Metanephros (tissue), 2 donors: ENCODE measurements around a stretch of chr17.

DNA sequence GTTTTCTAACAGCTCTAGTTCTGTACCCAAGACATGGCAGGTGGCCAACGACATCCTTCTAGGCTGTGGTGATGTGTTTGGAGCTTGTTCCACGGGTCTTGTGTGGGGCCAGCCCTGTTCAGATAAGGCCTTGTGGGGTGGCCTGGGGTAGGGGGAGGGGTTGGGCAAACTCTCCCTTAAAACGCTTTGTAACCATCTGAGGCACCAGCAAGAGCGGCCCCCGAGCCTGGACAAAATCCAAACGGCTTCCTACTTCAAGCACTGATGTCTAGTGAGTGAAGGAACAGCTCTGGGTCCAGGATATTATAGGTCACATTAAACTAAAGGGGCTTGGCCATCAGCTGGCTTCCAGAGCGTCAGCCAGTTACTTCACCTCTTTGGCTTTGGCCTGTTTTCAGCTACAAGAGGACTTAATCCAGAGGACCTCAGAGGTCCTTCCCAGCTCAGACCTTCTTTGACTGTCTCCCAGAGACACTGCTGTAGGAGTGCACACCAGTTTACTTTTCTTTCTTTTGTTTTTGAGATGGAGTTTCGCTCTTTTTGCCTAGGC lies 11.9 kb downstream of the SERPINF1 start:
- RAMPAGE, long total RNA, result no peak

DNA sequence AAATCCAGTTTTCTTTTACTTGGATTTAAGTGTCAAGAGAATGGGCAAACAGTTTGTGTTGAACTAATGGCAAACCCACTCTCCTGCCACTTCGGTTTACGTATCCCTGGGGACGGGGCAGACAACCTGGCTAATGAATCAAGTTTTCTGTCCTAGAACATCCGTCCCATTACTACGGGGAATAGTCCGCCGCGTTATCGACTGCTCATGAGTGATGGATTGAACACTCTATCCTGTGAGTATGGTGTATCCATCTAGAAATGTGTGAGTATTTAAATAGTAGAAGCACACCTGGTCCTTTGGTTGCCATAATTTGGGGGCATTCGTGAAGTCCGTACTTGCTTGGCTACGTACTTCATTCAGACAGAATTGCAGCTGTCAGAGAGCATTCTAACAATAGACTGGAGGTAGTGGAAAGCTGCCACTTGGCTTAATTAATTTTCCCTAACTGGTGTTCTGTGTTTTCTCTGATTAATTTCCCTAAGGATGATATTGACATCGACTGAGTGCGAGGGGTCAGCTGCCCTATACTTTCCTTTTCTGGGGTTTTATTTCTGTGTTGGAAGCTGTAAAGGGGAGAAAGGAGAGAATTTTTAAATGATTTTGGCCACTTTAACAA lies 14.1 kb downstream of the RPA1 start:
- RAMPAGE, long total RNA, result no peak

DNA sequence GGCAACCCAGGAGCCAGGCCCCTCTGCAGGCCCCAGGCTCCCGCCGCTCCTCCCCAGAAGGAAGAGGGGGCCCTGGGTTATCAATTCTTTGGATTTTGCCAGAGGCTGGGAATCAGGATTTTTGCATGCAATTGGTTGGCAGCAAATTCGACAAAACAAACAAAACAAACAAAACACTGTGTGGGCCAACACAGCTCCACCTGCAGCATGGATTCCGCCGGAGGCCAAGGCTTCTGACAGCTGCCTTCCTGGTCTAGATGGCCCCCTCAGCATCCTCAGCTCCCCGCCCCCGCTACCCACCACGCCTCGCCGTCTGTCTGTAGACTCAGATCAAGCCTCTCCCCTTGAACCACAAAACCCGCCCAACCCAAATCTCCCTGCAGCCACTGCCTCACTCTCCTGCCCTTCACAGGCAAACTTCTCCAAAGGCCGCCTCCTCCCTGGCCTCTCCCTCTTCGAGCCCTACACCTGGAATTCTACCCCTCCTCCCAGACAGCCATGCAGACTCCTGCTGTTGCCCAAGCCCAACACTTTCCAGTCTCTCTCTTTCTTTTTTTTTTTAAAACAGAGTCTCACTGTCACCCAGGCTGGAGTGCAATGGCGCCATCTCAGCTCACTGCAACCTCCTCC lies 57.9 kb downstream of the RTN4RL1 start:
- RAMPAGE, long total RNA, result no peak

GRCh38 chr17:2004365-2004909 lies 20.7 kb downstream of the RTN4RL1 start:
- RAMPAGE, long total RNA, result no peak

- RAMPAGE, long total RNA, result no peak
Measured at GRCh38 chr17:2067465-2067830, 12.5 kb downstream of the HIC1 start.

- RAMPAGE, long total RNA, result no peak
Measured at GRCh38 chr17:2084906-2086193, 30.4 kb downstream of the HIC1 start.

- RAMPAGE, long total RNA, result no peak
Measured at GRCh38 chr17:2127635-2128282, 72.9 kb downstream of the HIC1 start.

DNA sequence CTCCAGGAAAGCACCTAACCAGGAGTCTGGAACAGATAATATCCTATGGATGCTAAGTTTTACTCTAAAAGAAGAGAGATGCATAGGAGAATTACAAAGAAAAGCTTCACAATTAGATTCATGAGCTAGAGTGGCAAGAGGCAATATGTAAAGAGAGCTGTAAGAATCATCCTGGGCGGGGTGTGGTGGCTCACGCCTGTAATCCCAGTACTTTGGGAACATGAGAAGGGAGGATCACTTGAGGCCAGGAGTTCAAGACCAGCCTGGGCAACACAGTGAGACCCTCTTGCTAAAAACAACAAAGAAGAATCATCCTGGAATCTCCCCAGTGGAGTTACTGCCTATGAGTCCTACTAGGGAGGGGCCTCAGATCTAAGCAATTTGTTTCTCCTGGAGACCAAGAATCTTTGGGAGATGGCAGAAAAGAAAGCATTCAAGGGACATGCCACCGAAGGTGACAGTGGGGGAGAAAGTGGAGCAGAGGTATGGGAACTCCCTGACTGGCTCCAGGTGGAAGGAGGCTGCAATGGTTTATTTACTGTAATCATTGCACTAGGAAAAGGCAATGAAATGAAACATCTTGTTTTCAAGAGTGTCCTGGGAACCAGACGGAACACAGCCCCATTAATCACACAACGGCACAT lies 119.2 kb downstream of the HIC1 start:
- RAMPAGE, long total RNA, result no peak

- RAMPAGE, long total RNA, result no peak
Measured at GRCh38 chr17:2178717-2179410, 124.0 kb downstream of the HIC1 start.

DNA sequence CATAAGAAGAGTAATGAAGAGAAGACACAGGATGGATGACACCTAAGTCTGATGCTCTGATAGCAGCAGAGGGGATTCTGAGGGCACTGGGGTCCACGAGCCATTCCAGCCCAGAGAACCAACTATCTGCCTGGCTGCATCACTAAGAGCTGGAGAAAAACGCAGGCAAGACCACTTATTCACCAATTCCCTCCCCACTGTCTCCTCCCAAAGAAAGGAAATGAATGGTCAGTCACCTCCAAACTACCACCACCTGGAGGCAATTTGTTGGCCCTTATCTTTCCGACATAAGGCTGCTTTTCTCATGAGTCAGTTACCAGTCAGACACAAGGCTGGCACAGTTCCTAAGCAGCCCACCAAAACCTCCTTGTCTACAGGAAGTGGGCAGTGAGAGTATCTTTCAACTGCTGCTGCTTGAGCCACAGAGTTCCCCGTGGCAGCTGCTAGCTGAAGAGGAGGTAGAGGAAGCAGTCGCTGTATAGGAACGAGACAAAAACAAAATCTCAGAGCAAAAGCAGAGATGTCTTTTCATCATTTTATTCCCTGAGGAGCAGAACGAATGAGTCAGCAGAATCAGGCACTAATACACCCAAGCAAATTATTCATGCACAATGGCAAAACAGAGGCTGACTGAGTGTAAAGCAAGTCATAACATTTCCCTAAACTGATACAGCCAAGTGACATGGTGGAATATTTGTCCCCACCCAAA lies 111.1 kb downstream of the SMG6 start:
- RAMPAGE, long total RNA, result no peak

DNA sequence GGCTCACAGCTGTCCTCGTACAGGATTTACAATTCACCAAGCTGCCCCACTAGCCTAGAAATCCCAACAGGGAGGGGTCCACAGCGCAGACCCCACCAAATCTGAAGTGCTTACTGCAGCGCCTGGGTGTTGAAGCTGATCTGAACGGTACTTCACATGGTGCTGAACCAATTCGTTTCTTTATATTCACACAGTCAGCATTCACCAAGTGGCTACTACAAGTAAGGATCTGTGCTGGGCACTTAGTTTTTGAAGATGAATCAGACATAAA lies 95.3 kb downstream of the SMG6 start:
- RAMPAGE, long total RNA, result no peak

- RAMPAGE, long total RNA, result no peak
Measured at GRCh38 chr17:2213597-2214846, 89.6 kb downstream of the SMG6 start.

GRCh38 chr17:2263071-2263580 lies 40.5 kb downstream of the SMG6 start:
- RAMPAGE, long total RNA, result no peak

DNA sequence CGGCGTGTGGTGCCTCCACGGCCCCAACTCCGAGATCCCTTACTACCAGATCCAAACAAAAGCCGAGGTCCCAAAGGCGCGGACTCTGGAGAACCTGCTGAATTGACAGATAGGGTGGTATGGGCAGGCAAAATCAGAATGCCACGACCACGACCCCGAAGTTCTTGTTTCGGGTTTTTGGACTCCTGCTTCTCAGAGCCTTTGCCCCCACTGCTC lies 4.3 kb downstream of the SMG6 start:
- RAMPAGE, long total RNA, result no peak

GRCh38 chr17:2304101-2304388 lies 295 bp downstream of the SRR start:
- RAMPAGE, long total RNA, result no peak

DNA sequence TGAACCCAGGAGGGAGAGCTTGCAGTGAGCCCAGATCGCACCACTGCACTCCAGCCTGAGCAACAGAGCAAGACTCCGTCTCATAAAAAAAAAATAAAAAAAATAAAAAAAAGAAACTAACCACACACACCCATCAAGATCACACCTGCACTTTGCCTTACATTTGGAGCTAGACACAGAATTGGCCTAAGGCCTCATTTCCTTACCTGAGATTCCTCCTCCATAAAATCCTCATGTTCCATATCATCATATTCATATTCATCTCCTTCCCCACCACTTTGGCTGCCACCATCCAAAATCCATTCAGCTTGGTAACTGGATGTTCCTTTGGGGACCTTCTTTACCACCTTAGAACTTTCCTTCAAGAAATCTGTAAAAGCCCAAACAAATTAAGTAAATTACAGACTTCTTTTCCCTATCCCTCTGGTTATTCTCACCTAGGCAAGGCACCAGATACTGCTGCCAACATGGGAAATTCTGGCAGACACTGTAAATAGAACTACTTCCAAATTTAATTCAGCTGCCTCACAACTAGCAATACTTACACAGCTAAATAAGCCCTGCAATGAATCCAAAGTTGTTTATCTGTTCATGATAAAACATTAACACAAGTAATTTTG lies 3.4 kb downstream of the TSR1 start:
- RAMPAGE, long total RNA, result no peak

GRCh38 chr17:2337848-2338288 lies 567 bp downstream of the SGSM2 start:
- RAMPAGE, long total RNA, result no peak

GRCh38 chr17:2362722-2363145 lies 25.4 kb downstream of the SGSM2 start:
- RAMPAGE, long total RNA, result no peak

DNA sequence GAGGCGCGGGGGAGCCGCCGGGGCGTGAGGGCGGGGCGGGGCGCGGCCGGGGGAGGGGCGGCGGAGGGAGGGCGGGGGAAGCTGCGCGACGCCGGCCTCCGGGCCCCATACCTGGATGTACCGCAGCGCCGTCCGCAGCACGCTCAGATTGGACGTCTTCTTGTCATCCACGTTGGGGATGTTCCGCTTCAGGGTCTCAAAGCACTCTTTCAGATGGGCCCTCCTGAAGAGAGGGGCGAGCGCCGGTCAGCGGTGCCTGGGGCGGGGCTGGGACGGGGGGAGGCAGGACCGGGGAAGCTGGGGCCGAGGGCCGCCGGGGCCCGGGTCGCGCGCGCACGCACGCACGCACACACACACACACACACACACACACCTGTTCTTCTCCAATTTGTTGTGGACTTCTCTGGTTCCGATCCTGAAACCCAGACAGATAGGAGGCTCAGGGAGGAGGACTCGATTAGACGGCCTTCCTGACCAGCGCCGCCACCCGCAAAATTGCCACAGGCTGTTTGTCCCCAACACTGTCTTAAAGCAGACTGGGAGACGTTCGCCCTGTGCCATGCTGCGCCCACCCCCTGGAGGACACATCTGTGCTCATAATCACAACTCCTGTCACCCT lies 6.8 kb downstream of the MNT start:
- RAMPAGE, long total RNA, result no peak

DNA sequence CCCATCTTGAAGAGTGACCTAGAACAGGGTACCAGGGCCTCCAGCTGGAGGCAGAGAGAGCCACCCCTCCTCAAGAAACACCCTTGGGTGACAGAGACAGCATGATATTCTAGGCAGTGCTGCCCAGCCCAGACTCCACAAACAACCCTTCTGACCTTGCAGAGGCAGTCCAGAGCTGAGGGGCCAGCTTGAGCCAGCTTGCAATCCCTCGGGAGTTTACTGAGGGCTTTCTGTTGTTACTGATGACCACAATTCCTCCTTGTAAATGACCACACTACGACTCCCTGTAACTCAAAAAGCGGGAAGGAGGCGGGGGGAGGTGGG lies 18.6 kb upstream of the MNT start:
- RAMPAGE, long total RNA, result no peak